Transverse colon (tissue), 4 donors: ENCODE measurements around a stretch of chr13.

- PRO-cap = no peak
- RAMPAGE, long total RNA, 4 experiments = no peak in any of the 4 experiments
Observed at GRCh38 chr13:112705170-112705798, 15.4 kb downstream of the ATP11A start.

- PRO-cap = unidirectional peak, minus-strand start at chr13:112711858
- RAMPAGE, long total RNA, 4 experiments = no peak in any of the 4 experiments
Observed at GRCh38 chr13:112711517-112712418, 21.9 kb downstream of the ATP11A start.

DNA sequence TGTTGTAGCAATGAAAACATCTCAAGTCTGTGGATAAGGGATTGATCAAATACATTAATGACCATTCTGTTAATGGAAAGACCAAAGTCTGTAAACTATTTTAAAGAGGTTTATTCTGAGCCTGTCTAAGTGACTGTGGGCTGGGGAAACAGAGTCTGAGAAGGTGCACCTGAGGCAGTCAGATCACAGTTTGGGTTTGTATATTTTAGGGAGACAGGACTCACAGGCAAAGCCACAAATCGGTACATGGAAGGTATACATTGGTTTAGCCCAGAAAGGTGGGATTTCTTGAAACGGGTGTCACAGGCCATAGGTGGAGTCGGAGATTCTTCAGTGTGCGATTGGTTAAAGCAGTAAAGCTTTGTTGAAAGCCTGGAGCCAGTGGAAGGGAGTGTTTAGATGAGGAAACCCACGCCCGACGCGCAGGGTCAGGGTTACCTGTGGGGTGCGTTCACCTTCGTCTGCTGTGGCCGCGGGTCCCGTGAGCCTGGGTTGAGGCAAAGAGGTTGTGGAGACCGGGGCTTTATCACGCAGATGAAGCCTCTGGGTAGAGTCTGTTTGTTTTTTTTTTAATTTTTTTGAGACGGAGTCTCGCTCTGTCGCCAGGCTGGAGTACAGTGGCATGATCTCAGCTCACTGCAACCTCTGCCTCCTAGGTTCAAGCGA, 30.3 kb downstream of the ATP11A start:
- PRO-cap = no peak
- RAMPAGE, long total RNA, 4 experiments = no peak in any of the 4 experiments

- PRO-cap = no peak
- RAMPAGE, long total RNA, 4 experiments = no peak in any of the 4 experiments
Observed at GRCh38 chr13:112783473-112784045, 93.7 kb downstream of the ATP11A start.

DNA sequence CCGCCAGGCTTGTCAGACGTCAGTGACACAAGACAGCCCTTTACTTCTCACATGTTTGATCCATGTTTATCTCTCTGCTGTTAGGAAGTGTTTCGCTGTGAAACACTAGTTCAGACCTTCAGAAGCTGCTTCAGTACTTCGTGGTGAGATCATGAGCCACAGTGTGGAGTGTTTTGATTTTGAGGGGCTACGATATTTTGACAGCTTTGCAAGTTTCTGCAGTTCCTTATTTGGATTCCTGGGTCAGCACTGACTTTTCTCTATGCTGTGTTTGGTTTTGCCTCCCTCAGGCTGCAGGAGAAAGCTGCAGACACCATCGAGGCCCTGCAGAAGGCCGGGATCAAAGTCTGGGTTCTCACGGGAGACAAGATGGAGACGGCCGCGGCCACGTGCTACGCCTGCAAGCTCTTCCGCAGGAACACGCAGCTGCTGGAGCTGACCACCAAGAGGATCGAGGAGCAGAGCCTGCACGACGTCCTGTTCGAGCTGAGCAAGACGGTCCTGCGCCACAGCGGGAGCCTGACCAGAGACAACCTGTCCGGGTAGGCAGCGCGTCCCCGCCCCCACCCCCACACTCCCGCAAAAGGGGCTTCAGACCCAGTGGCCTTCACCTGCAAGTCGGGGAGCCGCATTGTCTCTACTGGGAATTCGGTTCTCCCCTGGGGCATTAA, 114.9 kb upstream of the MCF2L start:
- PRO-cap = no peak
- RAMPAGE, long total RNA, 4 experiments = start-site peak on the plus strand in 1 of 4 experiments, centred at position 296 of the sequence, 20 reads per replicate

DNA sequence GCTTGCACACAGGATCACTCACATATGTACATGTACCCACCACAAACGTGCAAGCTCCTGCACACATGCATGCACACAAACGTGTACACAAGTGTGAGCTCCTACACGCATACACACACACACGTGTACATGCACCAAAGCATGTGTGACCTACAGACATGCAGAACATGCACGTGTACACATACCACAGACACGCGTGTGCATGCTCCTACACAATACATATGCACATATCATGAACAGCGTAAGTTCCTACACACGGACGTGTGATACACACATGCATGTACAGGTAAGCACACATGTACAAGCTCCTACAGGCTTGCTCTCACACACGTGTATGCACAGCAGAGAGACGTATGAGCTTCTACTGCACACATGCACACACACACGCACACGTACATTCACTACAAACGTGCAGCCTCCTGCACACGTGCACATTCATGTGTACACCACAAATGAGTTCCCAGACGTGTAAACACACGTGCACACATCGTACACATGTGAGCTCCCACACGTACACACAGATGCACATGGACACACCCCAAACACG, 84.0 kb upstream of the MCF2L start:
- PRO-cap = no peak
- RAMPAGE, long total RNA, 4 experiments = start-site peak on the plus strand in 1 of 4 experiments, centred at position 258 of the sequence, 20 reads per replicate

DNA sequence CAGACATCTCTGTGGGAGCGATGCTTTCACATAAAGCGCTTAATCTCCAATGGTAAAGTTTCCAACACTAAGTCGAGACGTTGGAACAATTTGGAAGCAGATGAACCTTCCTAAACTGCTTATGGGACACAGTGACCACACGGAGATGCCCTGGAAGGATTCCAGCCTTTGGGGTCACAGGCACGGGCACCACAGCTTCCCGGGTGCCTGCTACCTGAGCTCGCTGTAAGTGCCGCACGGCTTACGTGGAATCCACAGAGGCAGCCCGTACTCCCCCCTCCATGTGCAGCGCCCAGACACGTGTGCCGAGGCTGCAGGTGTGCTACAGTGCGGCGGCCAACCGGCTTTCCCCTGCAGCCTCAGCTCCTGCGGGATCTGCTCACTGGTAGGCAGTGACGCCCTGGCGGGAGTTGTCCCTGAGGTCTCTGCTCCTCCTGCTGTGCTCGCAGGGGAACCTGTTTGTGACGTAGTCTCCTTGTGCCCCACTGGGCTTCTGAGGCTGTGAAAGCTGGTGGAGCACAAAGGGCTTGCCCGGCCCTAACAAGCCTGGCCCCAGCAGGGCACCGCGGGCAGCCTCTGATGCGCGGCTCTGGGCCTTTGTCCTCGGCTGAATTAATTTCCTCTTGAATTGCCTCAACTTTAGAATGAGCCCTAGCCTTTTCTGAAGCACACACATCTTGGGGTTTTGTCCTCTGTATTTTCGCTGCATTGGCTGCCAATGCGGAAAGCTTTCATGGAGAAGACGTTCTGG, 77.6 kb upstream of the MCF2L start:
- PRO-cap = no peak
- RAMPAGE, long total RNA, 4 experiments = no peak in any of the 4 experiments

DNA sequence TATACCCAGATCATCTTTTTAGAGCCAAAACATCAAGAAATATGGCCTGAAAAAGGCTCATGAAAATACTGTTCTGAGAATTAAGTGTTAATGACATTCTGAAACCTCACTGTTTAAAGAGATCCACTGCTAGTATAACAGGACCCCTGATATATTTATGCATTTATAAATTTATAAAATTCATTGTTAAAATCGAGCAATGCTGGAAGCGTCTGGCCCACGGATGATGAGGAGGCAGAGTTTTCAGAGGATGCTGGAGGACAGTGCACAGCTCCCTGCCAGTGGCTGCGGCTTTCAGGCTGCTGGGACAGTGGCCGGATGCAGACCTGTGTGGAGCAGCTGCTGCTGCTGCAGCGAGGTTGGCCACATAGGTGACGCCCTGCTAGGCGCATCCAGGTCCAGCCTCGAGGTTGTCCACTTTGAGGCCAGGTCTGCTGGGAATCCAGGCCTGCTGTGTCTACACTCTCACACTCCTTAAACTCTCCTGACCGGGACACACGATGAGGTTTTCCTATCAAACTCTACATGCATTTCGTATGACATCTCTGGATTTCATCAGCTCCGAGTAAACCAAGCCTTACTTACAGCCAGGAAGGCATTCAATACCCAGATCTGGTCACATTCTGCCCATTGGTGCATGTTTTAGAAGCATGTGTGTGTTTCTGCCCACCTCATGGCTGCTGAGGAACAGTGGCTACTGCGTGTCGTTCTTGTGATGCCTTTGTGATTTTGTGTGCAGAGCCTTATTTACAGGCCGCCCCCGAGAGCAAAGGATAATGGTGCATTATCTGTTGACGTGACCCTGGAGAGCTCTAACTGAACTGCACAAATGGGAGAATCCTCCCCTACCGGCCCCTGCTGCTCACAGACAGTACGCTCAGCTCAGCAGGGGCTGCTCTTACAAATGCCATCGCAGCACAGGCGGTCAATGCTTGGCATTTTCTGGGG, 12.4 kb upstream of the MCF2L start:
- PRO-cap = no peak
- RAMPAGE, long total RNA, 4 experiments = no peak in any of the 4 experiments

GRCh38 chr13:112964714-112965399, 4.2 kb upstream of the MCF2L start:
- PRO-cap = unidirectional peak, plus-strand start at chr13:112965201
- RAMPAGE, long total RNA, 4 experiments = no peak in any of the 4 experiments

DNA sequence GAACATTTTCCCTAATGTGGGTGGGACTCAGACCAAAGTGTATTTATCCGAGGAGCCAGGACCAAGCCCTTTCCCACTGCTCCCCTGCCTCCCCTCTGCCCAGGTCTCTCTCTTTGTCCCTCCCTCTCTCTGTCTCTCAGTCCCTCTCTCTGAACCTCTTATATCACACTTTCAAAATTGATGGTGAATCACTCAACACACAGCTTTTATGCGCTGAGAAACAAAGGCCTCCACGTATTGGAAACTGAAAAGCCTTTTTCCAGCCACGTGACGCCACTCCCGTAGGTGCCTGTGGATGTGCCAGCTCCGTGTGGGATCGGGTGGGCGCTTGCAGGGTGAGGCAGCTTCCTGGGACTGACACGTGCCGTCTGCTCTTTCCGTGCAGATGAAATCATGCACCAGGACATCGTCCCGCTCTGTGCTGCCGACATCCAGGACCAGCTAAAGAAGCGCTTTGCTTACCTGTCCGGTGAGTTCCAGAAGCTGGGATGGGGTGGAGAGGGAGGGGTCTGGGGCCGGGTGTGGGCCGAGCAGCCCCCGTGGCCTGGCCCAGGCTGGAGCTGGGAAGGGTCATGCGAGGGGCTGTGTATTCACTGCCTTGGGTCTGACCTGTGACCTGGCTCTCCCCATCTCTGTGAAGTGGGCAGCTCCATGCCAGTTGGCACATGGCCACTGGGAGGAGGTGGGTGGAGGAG, 45.5 kb downstream of the MCF2L start:
- PRO-cap = no peak
- RAMPAGE, long total RNA, 4 experiments = no peak in any of the 4 experiments

- PRO-cap = no peak
- RAMPAGE, long total RNA, 4 experiments = no peak in any of the 4 experiments
Observed at GRCh38 chr13:113138698-113139560, 16.3 kb downstream of the F10 start.

DNA sequence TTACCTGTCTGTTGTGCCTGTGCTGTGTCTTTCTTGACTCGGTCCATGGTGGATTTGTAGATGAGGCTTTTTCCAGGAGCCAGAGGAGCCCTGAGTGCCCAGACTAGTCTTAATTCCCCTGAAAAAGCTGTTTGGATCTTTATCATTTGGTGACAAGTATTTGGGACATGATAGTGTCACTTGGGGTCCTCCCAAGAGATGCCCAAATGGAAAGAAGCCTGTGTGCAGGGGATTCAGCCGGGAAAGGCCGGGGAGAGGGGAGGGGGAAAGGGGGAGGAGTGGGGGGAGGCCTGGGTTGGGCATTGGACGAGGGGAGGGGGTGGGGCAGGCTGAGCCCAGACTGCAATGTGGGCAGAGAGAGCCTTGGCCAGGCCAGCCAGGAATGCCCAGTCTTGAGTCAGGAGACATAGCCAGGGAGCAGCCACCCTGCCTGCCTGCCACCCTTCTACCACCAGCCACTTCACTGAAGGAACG, 333 bp downstream of the PROZ start:
- PRO-cap = no peak
- RAMPAGE, long total RNA, 4 experiments = no peak in any of the 4 experiments

DNA sequence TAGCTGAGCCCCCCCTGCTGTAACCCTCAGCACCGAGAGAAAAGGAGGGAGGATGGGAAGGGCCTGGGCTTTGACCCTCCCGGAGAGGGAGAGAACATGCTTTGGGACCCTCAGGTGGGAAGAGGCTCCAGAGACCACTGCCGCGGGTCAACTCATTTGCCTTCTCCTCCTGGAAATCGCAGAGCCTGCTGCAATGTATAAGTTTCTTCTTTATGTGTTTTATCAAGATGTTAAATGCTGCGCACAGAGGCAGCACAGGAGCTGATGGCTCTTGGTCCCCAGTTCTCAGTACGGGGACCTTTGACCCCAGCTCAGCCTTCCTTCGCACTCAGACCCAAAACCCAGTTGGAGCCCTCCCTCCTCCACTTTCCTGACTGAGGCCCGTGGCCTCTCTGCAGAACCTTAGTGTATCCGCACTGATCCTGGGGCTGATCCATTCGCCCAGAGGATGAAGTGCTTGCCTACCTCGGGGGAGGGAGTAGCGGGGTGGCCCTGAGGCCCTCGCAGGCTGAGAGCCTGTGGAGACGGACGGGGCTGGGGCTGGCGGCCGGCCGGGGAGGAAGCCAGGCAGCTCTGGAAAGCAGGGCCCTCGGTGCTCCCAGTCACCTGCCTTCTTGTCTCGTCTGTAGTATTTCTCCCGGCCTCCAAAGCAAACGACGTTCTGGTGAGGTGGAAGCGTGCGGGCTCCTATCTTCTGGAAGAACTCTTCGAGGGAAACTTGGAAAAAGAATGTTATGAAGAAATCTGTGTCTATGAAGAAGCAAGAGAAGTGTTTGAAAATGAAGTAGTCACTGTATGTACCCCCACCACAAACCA, 1.1 kb downstream of the PROZ start:
- PRO-cap = no peak
- RAMPAGE, long total RNA, 4 experiments = no peak in any of the 4 experiments

DNA sequence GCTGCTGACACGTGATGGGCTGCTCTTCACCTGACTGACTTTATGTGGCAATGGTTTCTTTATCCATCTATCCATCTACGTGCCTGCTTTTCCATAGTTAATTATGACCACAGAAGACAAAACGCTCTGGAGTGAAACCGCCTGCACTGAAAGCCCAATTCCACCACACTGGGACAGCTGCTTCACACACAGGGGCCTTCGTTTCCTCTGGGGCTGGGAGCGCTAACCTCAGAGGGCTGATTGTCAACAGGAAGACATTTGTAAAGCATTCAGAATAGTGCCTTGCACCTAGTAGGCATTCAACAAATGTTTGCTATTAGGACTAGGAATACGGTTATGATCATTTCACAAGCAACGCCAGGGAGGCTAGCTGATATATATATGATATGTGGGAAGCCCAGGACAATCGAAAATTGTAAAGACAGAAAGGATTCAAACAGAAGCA, 23.4 kb downstream of the PCID2 start:
- PRO-cap = no peak
- RAMPAGE, long total RNA, 4 experiments = no peak in any of the 4 experiments

DNA sequence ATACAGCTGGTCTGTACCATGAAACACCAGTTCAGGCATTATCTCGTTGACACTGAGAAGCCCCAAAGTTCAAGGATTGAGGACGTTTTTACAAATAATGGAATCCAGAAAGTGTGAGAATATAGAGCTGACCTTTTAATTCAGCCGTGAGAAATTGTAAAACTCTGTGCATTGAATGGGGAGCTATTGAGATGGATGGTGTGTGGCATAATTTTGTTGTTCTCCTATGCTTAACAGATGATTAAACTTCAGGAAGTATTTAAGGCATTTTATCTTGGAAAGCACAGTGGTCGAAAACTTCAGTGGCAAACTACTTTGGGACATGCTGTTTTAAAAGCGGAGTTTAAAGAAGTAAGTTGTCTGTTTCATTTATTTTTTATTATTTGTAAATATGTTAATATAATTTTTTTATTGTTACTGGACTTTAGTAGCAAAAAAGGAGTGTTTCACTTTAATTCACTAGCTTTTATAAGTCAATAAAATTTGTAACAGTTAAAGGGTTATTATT, 43.5 kb downstream of the CUL4A start:
- PRO-cap = no peak
- RAMPAGE, long total RNA, 4 experiments = start-site peak on the plus strand in 1 of 4 experiments, centred at position 315 of the sequence, 44 reads per replicate

- PRO-cap = no peak
- RAMPAGE, long total RNA, 4 experiments = no peak in any of the 4 experiments
Observed at GRCh38 chr13:113364896-113365487, 1.1 kb upstream of the GRTP1 start.

GRCh38 chr13:113471747-113472151, 18.5 kb upstream of the ADPRHL1 start:
- PRO-cap = no peak
- RAMPAGE, long total RNA, 4 experiments = no peak in any of the 4 experiments

- PRO-cap = no peak
- RAMPAGE, long total RNA, 4 experiments = no peak in any of the 4 experiments
Observed at GRCh38 chr13:113472178-113472912, 18.2 kb downstream of the DCUN1D2 start.

DNA sequence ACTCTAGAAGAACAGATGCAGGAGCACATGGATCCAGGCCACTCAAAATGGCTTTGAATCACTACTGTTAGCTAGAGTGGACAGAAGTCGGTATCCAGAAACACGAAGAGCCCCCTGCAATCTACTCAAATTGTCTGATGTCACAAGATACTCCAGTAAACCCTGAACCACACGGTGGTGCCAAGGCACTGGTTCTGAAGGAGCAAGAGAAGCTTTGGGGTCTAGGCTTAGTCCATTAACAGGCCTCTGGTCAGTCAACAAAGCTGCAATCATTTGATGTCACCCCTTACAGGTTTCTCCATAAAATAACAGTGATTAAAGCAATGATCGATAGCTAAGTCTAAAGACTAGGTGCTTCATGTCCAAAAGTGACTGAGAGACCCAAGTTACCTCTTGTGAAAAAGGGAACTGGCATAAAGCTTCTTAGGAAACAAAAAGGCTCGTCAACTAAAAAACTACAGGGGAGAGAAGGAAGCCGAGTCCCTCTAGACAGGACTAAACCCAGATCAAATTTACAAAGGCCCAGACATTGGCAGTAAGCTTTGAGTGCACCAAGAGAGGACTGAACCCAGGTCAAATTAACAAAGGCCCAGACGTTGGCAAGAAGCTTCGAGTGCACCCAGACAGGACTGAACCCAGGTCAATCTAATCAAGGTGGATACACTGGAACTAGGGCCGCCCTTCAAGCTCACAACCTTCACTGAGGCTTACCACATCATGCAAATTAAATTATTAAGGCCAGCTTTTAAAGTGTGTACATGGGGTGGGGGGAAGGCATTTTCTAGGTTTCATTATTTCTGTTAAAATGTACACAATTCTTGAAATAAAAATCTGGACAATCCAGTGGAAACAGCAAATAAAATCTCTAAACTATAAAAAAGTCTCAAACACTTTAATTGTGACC, 2.2 kb downstream of the DCUN1D2 start:
- PRO-cap = no peak
- RAMPAGE, long total RNA, 4 experiments = no peak in any of the 4 experiments

DNA sequence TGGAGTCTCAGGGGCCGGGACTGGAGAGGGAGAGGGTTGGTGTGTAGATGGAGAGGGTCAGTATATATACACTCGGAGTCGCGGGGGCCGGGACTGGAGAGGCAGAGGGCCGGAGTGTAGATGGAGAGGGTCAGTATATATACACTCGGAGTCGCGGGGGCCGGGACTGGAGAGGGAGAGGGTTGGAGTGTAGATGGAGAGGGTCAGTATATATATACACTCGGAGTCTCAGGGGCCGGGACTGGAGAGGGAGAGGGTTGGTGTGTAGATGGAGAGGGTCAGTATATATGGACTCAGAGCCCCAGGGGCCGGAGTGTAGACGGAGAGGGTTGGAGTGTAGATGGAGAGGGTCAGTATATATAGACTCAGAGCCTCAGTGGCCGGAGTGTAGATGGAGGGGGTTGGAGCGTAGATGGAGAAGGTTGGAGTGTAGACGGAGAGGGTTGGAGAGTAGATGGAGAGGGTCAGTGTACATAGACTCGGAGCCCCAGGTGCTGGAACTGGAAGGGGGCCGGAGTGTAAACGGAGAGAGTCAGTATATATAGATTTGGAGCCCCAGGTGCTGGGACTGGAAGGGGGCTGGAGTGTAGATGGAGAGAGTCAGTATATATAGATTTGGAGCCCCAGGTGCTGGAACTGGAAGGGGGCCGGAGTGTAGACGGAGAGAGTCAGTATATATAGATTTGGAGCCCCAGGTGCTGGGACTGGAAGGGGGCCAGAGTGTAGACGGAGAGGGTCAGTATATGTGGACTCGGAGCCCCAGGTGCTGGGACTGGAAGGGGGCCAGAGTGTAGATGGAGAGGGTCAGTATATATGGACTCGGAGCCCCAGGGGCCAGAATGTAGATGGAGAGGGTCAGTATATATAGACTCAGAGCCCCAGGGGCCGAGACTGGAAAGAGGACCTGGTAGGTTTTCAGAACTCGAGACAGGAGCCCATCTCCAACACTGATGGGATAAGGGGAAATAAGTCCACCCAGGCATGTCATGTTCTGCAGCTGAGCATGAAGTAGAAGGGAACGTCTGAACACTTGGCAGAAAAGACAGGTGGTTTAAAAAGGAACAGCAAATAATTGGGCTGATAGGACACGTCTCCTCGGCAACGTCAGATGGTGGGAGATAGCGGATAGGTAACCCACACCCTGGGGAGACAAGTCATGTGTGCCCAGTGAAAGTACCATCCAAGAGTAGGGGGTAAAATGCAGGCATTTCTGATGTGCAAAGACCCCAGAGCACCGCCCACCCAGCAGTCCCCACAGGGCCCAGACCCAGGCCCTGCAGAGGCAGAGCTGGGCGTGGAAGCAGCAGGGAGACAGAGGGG, 21.7 kb downstream of the TMCO3 start:
- PRO-cap = no peak
- RAMPAGE, long total RNA, 4 experiments = start-site peak on the plus strand in 1 of 4 experiments, centred at position 572 of the sequence, 16 reads per replicate